Duodenum (tissue), 1 donor: ENCODE results near the gene NRG3.

DNA sequence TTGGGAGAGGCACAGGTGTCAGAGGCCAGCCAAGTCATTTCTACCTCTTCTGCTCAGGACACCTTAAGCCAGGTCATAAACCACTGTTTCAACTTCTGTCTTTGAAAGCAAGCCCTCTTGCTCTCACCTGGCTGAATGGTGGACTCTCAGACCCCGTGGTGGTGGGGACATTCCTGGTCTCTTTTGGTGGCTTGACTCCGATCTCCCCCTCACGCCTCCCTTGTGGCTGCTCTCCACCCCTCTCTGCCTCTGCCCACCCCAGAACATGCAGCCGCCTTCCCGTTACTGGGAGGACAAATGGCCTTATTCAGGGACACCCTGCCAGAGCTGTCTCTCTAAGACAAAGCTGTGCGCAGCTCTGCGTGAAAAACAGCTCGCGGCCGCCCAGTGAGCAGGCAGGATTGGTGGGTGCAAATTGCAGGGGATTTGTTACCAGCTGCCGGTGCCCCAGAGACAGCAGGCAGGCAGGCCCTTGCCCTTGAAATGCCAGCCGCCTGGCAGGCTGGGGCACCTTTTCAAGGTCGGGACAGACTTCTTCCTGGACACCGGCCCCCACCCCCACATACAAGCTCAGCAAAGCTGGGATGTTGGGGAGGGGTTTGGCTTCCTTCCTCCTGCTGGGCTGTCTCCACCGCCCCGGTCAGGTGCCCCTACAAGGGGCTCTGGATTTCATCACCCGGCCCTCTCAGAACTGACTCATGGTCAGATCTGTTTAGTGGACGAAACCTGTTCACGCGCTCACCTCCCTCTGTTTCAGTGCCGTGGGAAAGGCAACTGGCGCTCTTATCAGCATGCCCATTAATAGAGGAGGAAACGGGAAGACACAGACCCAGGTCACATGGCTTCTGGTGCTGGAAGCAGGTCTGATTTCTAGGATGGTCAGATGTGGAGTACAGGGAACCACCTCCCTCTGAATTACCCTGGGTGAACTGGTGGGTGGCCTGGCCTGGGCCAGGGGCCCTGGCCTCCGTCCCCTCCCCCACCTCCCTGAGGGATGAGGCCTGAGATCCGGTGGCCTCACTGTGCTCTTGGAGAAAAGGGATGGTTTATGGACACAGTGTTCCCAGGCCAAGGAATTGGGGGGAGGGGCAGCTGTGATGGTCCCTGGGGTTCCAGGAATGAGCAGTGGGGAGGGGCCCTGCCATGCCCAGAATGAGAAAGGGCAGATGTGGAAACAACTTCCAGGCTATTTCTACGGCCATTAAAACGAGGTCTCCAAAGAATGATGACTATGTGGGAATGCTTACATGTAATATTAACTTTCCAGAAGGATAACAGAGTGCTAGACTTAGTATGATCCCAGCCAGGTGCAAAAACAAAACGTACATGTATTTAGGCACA lies 123.9 kb upstream of the PPIF start:
- PRO-cap = no peak

DNA sequence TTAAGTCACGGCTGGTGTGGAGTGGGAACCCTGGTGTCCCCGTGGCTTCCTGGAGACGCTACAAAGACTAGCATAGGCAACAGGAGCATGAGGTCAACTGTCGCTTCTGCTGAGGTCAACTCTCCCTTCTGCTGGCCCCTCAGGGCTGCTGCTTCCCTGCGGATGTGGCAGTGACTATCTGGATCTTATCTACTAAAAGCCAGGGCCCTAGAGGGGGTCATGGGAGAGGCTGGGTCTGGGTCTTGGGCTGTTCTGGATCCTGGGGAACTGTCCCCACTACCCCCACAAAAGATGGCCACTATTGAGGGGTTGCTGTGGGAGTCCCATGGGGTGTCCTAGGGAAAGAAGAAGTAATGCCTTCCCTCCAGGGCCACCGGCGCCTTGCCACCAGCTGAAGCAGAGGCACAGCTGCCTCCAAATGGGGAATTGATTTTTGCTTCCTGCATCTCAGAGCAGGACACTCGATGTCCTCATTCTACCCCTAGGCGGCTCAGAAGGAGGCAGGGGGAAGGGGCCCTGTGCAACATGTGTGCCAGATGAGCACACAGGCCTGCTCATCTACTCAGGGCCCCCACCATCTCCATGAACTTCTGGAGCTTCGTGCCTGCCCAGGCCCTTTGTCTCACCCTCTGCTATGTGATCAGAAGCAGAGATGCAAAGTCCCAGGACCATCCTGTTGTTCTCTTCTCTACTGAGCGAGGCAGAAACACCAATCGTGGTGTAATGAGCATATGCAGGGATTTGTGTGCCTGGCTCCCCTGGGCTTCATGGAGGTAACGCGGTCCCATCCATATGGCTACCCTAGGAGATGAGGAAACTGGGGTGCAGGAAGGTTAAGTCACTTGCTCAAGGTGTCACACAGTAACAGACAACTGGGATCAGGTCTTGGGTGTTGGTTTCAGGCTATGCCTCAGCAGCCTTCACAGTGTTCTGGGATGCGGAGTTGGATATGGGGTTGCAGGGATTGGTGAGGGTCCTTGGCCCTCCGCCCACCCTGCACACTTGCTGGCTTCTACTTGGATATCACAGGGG lies 76.4 kb upstream of the PPIF start:
- PRO-cap = no peak

DNA sequence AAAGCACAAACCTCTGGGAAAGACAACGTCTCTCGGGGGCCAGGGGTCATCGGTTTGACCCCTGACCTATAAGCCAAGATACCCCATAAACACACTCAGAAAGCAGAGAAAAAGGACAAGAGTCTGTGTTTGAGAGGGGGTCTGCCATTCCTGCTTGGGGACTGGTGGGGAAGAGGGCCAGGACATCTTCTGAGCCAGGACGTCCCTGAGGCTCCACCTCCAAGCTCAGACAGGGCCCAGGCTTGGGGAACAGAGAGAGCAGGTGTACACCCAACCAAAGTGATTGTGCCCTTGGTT lies 34.0 kb upstream of the PPIF start:
- PRO-cap = no peak

GRCh38 chr10:79351805-79352803 lies 4.8 kb downstream of the PPIF start:
- PRO-cap = no peak

DNA sequence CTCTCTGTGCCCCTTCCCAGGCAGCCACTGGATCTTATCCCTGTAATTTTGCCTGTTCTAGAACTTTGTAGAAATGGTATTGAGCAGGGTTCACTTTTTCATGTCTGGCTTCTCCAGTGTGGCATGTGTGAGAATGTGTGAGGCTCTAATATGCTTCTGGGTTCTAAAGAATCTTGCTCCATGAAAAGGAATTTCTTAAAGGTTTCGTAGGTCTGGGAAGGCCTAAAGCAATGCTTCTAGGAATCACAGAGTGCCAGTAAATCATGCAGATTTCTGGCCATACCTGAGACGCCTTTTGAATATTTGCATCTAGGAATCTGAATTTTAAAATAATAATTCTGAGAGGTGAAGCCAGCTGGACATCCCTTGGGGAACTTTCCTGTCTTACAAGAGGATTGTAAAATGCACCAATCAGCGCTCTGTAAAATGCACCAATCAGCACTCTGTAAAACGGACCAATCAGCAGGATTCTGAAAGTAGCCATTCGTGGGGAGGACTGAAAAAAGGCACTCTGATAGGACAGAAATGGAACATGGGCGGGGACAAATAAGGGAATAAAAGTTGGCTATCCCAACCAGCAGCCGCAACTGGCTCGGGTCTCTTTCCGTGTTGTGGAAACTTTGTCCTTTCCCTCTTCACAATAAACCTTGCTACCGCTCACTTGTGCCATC lies 9.8 kb downstream of the PPIF start:
- PRO-cap = no peak

DNA sequence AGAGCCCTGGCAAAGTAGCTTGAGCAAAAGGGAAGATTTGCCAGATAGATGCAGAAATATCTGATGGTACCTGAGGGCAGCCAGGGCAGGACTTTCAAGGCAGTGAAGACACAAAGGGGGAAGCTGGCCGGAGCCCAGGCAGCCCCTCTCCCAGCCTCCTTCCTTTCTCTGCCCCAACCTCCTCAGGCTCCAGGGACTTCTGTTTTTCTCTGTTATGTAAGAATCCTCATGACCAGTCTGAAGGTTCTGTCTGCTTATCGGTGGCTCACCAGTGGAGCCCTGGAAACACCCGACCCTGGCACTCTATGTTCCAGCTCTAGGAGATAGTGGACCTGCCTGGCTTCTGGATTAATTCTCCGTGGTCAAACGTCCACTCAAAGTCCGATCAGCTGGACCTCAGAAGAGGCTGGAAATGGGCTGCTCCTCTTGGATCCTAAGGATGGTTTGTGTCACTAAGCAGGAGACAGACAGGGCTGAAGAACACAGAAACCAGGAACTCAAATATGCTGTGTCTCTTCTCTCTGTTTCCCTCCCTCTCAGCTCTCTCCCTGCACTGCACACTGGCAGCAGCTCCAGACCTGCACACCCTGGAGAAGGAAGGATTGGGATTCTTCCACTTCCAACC lies 22.3 kb upstream of the ZCCHC24 start:
- PRO-cap = no peak

- PRO-cap = no peak
These were observed 4.5 kb downstream of the PLAC9 start for GRCh38 chr10:80136863-80137527.

GRCh38 chr10:80176998-80177787 lies 28.1 kb downstream of the ANXA11 start:
- PRO-cap = no peak

DNA sequence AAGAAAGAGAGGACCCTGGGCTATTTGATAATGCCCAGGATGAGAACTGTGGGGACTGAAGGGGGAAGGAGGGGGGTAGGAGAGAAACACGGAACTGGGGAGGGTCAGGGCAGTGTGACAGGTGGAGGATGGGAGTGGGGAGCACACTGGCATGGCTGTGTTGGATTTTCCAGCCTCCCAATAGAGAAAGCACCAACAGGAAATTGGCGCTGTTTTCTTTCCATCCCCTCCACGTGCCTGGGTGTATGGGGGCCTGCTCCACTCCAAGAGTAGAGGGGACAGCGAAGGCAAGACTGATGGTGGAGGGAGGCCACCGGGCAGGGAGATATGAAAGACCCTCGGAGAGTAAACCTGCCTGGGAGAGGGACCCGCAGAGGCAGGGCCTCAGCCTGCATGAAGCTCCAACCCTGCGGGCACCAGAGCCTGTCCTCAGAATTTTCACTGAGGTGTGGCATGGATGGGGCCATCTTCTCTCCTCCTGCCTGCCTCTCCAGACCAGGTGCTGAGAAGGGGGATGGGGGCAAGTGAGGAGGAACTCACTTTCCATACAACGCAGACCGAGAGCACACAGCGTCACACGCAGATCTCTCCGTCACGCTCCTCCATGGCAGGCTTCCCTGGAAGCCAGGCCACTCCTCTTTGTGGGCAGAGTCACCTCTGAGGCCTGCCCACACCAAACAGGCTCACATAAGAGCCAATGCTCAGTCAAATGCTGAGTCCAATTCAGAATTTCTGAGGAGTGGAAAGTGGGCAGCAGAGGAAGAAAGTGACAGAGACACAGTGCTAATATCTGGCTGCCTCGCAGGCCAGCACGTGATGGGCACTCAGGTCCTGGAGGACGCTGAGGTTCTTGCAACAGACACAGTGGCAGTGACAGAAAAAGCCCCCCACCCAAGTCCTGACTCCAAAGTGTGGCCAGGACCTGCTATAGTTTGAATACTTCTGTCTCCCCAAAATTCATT lies 18.8 kb downstream of the ANXA11 start:
- PRO-cap = no peak

- PRO-cap = bidirectional peak, plus-strand start at chr10:80191823, minus-strand start at chr10:80191656
These were observed 13.7 kb downstream of the ANXA11 start for GRCh38 chr10:80191478-80192263.

- PRO-cap = no peak
These were observed 3.2 kb upstream of the MAT1A start for GRCh38 chr10:80292604-80293087.

- PRO-cap = no peak
These were observed 8.1 kb downstream of the PRXL2A start for GRCh38 chr10:80416370-80416936.

DNA sequence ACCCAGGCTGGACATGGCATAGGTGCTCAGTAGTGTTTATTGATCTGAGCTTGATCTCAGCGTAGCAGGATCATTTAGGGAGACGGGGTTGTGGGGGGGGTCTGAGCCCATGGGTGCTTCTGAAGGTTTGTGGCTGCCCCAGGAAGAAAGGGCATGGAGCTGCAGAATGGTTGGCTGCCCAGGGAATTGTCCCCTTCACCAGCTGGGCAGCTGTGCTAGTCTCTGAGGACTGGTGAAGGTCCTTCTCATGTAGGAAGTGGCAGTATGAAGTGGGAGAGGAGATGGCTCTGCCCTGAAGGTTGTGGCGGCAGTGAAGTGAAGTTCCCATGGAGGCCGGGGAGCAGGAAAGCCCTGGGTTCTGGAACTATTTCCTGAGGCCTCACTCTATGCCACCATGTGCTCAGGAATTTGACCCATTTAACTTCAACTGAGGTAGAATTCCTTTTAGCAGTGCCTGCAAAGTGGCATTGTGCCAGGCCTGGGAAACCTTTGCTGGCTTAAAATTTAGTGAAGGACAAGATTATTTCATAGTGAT lies 2.1 kb downstream of the TSPAN14 start:
- PRO-cap = no peak

DNA sequence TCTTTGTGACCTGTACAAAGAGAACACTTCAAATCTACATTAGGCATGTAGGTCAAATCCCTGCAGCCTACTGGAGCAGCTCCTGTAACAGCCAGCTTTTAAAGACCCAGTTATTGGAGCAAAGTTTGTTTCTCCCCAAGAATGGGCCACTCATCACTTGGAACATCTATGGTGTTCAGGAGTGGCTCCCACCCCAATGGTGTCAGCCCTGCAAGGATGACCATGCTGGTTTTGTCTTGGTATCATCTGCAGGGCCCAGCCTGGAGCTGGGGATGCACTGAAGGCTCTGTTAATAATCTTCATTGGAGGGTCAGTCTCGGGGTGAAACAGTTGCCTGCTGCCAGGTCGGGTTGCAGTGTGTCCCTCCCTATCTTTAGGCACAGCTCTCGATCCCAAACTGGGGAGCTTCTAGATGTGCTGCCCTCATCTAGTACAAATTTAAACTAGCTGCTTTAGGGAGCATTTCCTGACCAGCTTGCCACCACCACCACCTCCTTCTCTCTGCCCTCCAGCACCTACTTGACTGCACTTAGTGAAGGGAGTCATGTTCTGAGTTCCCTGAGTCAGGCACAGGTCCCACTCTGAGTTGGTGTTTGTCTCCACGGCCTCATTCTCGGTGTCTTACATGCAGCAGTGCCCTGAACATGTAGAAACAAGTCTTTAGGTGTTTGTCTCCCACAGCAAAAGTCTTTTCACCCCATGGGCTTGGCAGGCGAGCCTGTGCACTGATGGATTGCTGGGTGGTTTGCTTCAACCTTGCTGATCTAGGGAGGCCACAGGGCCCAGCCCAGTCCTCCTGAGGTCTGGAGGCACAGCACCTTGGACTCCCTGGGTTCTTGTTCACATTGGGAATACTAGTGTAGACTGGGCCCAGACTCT lies 16.7 kb downstream of the TSPAN14 start:
- PRO-cap = no peak

- PRO-cap = no peak
These were observed 31.9 kb downstream of the TSPAN14 start for GRCh38 chr10:80485636-80486746.

DNA sequence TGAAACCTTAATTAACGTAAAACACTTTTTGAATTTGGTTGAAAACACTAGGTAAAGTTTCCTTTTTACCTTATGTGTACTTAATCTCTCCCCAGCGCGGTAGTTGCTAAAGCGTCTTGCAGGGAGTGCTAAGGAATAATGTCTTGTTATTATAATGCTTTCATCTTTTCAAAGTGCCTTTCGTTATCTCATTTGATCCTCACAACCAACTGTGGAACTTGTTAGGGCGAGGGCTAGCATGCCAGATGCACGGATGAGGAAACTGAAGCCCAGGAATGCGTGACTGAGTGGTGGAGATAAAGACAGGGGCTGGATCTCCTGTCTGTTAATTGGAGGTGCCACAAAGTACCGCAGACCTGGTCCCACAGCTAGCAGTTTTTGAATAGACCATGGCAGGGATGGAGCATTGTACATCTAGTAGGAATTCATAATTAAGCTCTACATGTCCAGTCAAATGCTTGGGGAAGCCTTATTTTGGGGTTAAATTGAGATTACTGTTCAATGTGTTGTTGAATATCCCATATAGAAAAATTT lies 234.3 kb downstream of the SH2D4B start:
- PRO-cap = no peak

DNA sequence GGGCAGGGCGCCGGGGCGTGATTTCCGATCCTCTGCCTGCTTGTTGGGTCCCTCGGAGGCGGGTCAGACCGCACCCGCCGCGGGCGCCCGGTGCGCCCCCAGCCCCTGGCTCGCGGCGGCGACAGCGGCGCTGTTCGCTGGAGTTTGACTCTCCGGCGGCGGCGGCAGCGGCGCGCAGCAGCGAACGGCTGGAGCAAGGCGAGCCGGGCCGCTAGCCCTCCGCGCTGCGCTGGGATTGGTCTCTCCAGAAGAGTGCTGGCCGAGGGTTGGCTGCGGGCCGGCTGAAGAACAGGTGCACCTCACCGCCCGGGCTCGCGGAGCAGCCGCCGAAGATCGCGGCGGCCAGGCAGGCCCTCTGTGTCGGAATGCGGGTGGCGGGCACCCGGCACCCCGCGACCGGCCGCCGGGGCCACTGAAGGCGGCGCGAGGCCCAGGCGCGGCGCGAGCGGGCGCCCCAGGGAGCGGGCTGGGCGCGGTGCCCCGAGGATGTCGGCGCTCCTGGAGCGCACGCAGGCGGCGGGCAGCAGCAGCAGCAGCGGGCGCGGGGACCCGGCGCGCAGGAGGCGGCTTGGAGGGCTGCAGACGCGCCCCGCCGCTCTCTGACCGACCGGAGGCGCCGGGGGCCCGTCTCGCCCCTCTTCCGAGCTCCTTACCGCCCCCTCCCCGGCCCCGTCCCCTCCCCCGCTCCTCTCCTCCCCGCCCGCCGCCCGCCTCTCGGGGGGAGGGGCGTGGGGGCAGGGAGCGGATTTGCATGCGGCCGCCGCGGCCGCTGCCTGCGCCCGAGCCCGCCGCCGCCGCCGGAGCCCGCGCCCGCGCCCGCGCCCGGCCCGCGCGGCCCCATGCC lies at the start of gene NRG3:
NRG3 (plus strand) TSS at position 744 of the 844 bp plus-strand sequence.
- PRO-cap = no peak

DNA sequence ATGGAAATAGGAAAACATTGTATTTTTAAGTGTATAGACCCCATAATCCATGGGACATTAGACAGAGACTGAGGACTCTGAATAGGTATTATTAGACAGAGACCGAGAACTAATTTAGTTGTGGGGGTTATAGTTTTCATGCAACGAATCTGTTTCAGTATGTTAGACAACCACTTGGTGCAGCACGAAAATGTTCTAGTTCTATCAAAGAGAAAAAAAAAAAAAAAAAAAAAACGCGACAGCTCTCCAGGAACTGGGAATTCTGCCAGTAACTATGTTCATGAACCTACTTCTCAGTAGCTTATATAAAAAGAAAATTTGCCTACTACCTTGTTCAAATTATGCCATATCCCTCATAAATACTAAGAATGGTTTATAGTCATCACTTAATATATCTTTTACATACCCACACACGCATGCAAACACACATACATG lies 685.2 kb upstream of the GHITM start:
- PRO-cap = unidirectional peak, plus-strand start at position 221 of the sequence

DNA sequence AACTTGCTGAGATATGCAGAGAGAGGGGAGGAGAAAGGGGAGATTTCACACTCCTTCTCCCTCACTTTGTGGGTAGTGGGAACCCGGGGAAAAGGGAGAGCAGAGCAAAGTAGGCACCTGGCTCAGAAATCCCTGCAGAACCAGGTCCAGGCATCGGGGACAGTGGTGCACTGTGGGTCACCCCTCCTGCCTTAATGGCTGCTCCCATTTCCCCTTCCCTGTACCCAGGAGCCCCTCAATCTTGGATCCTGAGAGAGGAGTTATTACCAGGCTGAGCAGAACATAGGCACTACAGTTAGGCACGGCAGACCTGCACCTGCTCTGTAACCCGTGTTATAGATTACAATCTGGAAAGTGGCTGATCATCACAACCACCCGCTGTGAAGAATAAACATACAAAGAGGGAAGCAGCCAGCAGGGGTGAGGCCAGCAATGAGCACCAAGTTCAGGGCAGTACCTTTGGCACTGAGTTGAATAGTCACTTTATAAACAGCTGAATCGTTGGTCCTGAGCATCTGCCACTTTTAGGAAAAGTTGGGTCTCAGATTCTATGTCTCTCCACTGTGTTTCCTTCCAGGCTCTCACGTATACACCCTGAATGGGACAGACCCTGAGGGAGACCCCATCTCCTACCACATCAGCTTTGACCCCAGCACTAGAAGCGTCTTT lies 1.7 kb downstream of the CDHR1 start:
- PRO-cap = no peak

DNA sequence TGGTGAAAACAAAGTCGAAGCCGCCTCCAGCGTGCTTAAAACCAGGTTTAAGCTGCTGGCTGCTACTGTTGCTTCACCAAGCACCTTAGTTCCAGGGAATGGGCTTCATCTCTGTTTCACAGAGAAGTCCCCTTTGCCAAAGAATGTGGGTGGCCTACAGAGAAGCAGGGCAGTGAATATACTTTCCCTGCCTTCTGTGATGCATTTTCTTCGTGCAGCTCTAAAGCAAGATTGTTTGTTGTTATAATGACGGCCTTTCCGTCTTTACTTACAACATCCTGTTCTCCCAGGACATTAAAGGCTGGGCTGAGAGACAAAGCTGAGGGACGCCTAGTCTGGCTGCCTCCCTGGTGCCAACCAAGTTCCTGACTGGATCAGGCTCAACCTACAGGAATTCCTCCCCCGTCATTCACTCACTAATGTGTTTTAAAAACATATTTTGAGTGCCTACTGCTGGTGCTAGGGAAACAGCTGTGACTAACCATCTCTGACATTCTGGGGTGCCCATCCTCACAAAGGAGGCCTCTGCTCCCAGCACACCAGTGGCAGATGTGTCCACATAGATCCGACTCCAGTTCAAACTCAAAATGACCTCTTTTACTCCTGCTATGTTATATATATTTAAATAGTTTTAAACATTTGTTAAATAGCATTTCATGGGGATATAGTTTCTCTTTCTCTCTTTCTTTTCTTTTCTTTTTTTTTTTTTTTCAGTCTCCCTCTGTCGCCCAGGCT lies 31.8 kb upstream of the CCSER2 start:
- PRO-cap = no peak